ENCODE results near the gene COL5A1.

GRCh38 chr9:133950024-133951167 is 41.7 kb downstream of the VAV2 start:
- PRO-cap = no peak
- RRBS, 2 experiments = 69 to 70% methylated on average over 6 to 7 of the region's 39 CpGs

- PRO-cap = no peak
- RRBS, 2 experiments = no CpG with 5 or more reads among the region's 15 CpGs
These were observed 35.6 kb downstream of the VAV2 start for GRCh38 chr9:133956373-133956997.

- PRO-cap = no peak
- RRBS, 2 experiments = under 1 to 2% methylated on average over 34 to 41 of the region's 50 CpGs
These were observed 558 bp upstream of the VAV2 start for GRCh38 chr9:133992704-133993060.

GRCh38 chr9:134065389-134066051 is 2.3 kb downstream of the BRD3 start:
- PRO-cap = no peak
- RRBS, 2 experiments = 100% methylated on average over 1 of the region's 23 CpGs; no CpG with 5 or more reads in 1 of the 2 experiments

- PRO-cap = no peak
- RRBS, 2 experiments = 0% methylated on average over 2 of the region's 16 CpGs; no CpG with 5 or more reads in 1 of the 2 experiments
These were observed 4.8 kb upstream of the WDR5 start for GRCh38 chr9:134130922-134131610.

GRCh38 chr9:134169488-134170270 is 33.8 kb downstream of the WDR5 start:
- PRO-cap = no peak
- RRBS, 2 experiments = no CpG with 5 or more reads among the region's 25 CpGs

GRCh38 chr9:134216921-134217307 is 81.0 kb downstream of the WDR5 start:
- PRO-cap = no peak
- RRBS, 2 experiments = no CpG with 5 or more reads among the region's 10 CpGs

GRCh38 chr9:134222526-134223051 is 86.7 kb downstream of the WDR5 start:
- PRO-cap = no peak
- RRBS, 2 experiments = no CpG with 5 or more reads among the region's 6 CpGs

DNA sequence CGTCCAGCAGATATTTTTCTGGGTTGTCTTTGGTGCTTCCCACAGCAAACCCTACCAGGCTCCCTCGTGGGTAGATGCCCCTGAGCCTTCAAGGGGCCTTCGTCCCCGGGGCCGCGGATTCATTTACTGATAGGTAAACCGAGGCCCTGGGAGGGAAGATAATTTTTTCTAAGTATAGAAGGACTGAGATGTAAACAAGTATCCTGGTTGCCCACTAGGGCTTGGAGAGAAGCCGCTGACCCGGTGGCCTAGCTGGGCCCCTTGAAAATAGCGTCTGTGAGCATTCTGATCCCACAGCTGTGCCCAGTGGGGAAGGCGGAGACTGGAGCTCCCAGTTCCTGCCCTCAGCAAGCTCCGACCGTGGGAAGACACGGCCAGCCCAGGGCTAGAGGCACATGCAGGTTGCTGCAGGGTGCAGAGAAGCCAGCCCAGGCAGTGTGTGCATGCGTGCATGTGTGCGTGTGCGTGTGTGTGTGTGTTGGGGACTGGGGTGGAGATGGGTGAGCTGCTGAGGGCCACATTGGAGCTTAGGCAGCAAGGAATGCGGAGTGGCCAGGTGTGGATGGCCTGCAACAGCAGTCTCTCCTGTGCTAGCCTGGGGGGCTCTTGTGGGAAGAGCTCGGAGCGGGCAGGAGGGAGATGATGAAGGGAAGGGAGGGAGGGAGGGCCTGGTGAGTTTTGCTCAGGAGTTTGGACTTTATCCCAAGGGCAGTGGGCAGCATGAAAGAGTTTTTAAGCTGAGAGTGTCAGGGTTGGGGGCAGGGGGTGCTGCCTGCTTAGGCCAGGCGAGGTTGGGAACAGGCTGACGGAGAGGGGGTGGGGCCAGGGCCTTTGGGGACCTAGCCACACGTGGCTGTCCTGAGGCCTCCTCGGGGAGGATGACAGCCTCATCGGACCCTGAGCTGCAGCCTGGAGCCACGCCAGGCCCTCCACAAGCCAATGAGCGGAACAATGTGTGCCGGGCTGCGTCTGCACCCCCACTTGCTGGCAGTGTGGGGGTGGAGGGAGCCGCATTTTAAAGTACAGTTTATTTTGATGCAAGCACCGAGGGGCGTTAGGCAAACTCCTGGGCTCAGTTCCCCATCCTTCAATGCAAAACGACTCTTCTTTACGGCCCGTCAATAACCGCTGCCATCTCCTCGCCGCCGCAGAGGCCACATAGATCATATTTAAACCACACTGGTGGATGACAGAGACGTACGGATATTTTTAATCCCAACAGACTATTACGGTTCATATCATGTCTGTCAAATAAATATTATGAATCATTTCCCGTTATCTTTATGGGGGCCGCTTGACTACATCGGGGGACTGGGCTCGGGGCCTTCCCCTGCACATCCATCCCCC is 5.5 kb upstream of the RXRA start:
- PRO-cap = no peak
- RRBS, 2 experiments = no CpG with 5 or more reads among the region's 46 CpGs

DNA sequence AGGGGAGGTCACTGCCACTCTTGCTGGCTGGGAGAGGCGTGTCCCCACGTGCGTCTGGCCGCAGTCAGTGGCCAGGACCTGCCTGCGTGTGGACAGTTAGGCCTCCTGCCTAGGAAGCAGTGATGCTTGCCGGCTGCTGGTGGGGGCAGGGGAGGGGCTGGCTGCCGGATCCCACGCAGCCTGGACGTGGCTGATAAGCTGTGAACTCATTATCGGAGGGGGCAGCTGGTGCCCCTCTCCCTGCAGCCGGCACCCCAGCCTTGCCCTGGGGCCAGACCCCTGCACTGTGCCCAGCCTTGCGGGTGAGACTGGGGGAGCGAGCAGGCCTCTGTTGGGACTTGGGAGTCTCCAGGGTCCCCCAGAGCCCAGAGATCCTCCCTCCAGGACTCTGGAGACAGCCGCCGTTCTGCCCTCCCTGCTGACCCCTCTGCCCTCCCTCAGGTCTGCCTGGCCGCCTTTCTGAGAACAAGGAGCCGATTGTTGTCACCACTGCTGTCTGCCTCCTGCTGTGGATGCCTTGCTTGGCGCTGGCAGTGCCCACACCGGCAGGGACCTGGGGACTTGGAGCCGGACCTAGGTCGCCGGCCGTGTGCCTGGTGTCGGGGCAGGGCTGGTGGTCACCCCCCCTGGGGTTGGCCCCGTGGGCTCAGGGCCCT is 12.4 kb downstream of the RXRA start:
- PRO-cap = no peak
- RRBS, 2 experiments = 21 to 22% methylated on average over 5 of the region's 25 CpGs

DNA sequence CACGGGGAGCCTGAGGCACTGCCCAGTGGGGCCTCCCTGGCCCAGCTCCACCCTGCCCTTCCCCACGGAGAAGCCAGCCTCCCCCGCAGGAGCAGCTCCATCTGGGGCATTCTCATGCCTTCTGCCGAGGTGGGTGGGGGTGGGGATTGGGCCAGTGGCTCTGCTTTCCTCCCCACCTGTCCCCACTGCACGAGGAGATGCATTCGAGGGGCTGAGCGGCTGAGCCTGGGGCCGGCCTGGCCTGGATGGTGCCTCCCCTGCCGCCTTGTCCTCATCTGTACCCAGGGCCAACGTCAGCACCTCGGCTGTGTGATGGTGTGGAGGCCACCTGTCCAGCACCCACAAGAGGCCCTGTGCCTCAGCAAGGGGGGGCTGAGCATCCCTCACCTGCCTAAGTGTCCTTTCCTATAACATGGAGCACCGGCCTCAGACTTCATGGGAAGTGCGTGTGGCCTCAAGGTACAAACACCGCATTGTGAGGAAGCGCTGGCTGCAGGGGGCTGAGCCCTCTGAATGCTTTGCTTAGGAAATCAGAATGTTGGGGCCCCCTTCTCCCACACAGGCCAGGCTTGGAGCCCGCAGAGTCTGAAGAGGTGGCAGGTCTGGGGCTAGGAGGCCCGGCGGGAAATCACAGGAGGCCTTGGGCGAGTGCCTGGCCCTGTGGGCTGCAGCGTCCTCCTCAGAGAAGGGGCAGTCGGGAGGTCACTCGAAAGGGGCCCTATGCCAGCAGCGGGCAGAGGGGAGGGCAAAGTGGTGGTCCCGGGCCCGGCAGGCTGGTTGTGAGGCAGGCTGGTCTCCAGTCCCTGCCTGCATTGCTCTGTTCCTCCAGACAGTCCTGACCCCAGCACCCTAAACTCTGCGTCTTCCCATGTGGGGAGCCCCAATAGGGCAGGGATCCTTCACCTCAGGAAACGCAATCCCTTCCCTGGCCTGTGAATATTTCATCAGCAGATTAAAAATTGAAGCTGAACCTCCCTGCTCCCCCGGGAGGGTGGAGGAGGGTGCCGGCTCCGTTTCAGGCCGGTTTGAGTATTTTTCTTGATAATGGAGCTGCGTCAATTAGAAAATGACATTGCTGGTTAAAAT is 24.7 kb downstream of the RXRA start:
- PRO-cap = no peak
- RRBS, 2 experiments = no CpG with 5 or more reads among the region's 32 CpGs

GRCh38 chr9:134372547-134373478 is 46.6 kb downstream of the RXRA start:
- PRO-cap = no peak
- RRBS, 2 experiments = no CpG with 5 or more reads among the region's 28 CpGs

GRCh38 chr9:134432345-134432940 is 106.2 kb downstream of the RXRA start:
- PRO-cap = no peak
- RRBS, 2 experiments = 78 to 79% methylated on average over 7 of the region's 17 CpGs

- PRO-cap = no peak
- RRBS, 2 experiments = 86% methylated on average over 4 of the region's 26 CpGs; no CpG with 5 or more reads in 1 of the 2 experiments
These were observed 107.4 kb downstream of the RXRA start for GRCh38 chr9:134433430-134434326.

- PRO-cap = no peak
- RRBS, 2 experiments = 34 to 71% methylated on average over 2 to 3 of the region's 27 CpGs
These were observed 111.5 kb downstream of the RXRA start for GRCh38 chr9:134437606-134438251.

DNA sequence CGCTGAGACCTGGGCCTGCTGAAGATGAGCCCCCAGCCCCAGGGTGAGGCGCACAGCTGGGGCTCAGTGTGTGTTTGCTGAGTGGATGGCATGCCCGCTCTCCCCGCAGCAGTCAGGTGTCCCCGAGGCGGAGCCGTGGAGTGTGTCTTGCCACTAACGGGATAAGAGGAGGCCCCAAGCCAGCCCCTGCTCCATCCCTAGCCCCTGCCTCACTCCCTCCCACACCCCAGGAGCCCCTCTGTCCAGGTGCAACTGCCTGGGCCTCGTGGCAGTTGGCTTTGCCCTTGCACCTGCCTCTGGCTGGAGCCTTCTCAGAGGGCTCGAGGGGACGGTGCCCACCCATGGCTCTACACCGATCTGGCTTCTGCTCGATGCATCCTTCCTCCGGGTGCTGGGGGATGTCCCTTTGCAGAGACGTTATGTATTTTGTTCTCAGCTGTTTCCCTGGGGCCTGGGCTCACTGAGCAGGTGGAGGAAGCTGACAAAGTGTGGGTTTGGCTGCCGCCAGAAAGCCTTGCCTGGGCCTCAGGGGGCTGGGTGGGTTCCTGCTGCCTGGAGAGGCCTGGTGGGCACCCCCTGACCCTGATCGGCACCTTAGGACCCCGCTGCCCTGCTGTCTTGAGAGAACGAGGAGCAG is 148.6 kb downstream of the RXRA start:
- PRO-cap = no peak
- RRBS, 2 experiments = no CpG with 5 or more reads among the region's 19 CpGs

DNA sequence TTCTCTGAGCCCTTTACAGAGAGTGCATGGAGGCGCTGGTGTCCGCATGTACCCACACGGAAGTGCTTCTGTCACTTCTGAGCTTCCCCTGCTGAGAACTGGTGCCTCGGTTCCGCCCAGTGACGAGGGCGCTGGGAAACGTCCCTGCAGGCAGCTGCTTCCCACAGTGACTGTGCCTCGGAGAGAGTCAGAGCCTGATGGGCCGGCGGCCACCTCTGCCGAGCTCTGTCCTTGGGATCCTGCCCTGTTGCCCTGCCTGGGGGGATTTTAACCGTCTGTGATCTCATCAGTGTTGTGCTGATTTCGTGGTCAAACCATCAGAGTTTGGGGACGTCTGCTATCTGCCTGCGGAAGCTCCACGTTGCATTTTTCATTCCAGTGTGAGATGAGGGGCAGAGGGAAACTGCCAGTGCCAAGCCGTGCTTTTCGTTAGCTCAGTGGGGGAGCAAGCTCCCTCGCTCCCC is 153.0 kb upstream of the COL5A1 start:
- PRO-cap = no peak
- RRBS, 2 experiments = no CpG with 5 or more reads among the region's 20 CpGs

DNA sequence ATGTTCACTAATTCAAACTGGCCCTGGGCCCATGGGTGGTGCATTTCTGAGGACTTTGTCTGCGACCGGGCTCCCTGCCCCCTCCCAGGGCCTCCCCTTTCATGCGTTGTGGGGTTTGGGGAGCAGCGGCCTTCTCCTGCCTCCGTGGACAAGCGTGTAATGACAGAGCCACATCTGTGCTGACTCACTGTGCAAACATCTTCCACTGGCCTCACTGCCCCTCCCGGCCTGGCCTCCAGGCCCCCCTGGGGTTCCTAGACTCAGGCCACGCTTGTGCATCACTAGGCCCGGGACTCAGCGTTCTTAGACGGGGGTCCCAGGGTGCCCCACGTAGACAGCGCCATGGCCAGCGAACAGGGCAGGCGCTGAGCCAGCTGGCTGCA is 49.2 kb upstream of the COL5A1 start:
- PRO-cap = no peak
- RRBS, 2 experiments = 4 to 42% methylated on average over 3 to 7 of the region's 15 CpGs

DNA sequence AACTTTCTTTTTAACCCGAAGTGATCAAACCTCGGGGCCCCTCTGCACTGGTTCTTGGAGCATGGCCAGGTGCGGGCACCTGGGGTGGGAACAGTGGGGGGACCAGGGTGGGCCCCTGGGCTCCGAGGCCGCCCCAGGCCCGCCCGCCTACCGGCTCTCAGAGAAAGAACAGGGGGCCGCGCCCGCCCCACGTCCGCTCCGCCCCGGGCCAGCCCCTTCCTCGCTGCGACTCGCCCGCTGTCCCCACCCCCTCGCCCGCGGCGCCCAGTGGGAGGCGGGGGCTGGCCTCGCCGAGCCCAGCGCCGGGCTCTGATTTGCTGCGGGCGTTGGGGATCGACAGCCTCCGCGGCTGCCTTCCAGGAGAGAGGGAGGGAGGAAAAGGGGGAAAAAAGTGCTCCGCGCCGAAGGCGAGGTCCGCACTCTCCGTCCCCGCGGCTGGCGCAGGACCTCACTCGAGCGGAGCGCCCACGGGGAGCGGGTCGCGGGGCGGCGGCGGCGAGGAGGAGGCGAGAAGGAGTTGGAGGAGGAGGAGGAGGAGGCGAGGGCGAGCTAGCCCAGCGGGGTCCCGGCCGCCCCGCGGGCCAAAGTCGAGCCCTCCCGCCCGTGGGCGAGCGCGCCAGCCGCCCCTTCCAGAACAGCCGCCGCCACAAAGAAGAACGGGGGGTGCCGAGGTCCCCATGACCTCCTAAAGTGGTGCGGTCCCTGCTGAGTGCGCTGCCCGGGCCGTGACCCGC is at the start of gene COL5A1:
TSS of gene COL5A1 (plus strand) at position 413 of the 734 bp plus-strand sequence.
- PRO-cap = bidirectional peak, plus-strand start at position 417 of the sequence, minus-strand start at position 91 of the sequence; unidirectional peak, plus-strand start at position 652 of the sequence
- RRBS, 2 experiments = 2 to 3% methylated on average over 16 to 20 of the region's 77 CpGs

- PRO-cap = no peak
- RRBS, 2 experiments = no CpG with 5 or more reads among the region's 13 CpGs
These were observed 50.8 kb downstream of the COL5A1 start for GRCh38 chr9:134692305-134692838.